ENCODE measurements around the genes COLEC12, ADCYAP1 and METTL4.

GRCh38 chr18:160053-160368 lies 1.7 kb downstream of the USP14 start:
- CAGE, long polyA plus RNA: no peak
- RRBS: no CpG with 5 or more reads among the region's 12 CpGs

- CAGE, long polyA plus RNA: no peak
- RRBS: no CpG with 5 or more reads among the region's 10 CpGs
Measured at GRCh38 chr18:331377-332045, 63.7 kb upstream of the THOC1 start.

DNA sequence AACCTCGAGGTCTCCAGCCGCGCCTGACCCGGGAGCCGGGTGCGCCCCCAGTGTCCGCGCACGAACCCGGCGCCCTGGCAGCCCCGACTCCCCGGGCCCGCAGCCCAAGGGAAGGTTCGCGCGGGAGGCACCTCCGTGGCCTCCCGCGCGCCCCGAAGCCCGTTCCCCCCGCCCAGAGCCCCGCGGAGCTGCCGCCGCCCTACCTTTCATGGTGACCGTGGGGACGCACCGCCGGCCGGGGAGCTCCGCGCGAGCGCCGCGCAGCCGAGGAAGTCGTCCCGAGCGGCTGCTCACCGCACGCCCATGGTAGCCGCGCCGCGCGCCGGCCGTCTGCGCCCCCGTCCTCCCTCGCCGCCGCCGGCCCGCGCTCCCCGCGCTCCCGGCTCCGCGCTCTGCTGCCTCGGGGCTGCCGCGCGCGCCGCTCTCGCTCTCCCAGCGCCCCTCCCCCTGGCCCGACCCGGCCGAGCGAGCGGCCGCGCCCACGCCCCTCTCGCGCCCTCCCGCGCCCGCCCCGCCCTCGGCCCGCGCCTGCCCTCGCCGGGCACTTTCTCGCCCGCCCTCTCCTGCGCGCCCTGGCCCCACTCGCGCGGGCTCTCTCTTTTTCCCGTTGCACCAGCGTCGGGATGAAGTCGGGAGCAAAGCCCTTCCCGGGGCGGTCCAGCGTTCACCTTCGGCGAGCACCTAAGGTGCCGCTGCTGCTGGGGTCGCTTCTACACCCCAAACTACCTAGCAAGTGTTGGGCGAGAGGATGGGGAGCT lies at the start of gene COLEC12:
TSS of gene COLEC12 (minus strand) at position 397 of the 758 bp plus-strand sequence.
- CAGE, long polyA plus RNA: no peak
- RRBS: 3% methylated on average over 57 of the region's 111 CpGs

GRCh38 chr18:518792-519362 lies 18.4 kb upstream of the COLEC12 start:
- CAGE, long polyA plus RNA: no peak
- RRBS: no CpG with 5 or more reads among the region's 12 CpGs

DNA sequence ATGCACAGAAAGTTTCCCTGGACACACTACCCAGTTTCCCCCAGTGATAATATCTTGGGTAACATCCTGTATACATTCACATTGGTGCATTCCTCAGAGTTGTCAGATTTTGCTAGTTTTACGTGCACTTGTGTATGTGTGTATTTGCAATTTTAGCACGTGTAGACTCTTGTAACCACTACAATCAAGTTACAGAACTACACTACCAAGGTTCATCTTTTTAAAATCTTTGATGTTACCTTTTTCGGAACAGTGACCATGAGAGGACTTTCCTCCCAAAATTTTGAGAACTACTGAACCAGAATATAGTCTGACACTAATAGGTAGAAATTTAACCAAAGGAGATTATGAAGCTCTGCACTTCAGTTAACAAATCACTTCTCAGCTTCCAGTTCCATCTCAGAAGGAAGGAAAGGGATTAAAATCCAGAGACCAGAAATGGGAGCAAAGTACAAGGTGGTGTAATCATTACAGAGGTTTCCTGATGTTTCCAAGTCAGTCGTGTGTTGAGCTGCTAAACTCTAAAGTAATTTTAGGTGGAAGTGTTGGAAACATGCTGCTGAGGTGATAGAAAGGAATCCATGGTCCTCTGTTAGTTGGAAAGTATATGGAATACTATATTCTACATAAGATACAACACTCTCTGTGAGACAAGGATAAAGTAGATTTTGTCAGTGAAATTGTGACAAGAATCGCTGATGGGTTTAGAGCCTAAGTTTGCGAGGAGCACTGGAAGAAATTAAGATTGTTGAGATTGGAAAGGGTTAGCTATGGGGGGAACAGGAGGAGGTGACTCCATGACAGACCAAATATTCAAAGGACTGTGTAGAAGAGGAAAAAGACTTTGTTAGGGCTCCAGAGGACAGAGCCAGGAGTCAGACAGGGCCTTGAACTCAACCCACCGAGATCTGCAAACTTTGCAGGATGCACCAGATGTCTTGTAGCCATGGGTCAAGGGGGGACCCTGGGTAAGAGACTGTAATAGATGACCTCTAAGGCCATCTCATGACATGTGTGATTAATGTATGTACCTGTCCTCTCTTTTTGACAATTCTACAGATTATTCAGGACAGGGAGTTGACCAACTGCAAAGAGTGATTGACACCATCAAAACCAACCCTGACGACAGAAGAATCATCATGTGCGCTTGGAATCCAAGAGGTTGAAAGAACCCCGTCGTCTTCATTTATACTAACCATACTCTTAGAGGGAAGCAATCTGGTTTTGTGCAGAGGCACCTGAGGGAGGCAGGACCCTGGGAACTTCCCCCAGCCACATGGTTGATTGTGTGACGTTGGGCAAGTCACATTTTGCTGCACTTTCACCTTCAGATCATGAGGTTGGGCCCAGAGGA lies 11.0 kb downstream of the TYMS start:
- CAGE, long polyA plus RNA: no peak
- RRBS: no CpG with 5 or more reads among the region's 12 CpGs

DNA sequence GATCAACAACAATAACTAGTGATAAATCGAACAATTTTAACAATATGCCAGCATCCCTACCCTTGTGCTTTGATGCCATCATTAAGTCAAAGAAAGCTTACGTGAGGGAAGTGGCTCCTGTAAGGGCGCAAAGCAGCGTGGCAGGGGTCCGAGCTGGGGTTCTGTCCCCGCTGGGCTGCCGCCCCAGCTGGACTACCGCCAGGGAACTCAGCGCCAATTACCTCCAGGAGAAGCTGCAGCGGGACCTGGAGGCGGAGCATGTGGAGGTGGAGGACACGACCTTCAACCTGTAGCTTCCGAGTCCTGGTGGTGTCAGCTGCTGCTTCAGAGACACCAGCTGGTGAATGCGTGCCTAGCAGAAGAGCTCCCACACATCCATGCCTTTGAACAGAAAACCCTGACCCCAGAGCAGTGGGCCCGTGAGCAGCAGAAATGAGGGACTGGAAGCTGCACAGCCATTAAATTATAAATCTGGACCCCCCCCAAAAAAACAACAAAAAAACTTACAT lies 20.0 kb upstream of the YES1 start:
- CAGE, long polyA plus RNA: no peak
- RRBS: no CpG with 5 or more reads among the region's 15 CpGs

DNA sequence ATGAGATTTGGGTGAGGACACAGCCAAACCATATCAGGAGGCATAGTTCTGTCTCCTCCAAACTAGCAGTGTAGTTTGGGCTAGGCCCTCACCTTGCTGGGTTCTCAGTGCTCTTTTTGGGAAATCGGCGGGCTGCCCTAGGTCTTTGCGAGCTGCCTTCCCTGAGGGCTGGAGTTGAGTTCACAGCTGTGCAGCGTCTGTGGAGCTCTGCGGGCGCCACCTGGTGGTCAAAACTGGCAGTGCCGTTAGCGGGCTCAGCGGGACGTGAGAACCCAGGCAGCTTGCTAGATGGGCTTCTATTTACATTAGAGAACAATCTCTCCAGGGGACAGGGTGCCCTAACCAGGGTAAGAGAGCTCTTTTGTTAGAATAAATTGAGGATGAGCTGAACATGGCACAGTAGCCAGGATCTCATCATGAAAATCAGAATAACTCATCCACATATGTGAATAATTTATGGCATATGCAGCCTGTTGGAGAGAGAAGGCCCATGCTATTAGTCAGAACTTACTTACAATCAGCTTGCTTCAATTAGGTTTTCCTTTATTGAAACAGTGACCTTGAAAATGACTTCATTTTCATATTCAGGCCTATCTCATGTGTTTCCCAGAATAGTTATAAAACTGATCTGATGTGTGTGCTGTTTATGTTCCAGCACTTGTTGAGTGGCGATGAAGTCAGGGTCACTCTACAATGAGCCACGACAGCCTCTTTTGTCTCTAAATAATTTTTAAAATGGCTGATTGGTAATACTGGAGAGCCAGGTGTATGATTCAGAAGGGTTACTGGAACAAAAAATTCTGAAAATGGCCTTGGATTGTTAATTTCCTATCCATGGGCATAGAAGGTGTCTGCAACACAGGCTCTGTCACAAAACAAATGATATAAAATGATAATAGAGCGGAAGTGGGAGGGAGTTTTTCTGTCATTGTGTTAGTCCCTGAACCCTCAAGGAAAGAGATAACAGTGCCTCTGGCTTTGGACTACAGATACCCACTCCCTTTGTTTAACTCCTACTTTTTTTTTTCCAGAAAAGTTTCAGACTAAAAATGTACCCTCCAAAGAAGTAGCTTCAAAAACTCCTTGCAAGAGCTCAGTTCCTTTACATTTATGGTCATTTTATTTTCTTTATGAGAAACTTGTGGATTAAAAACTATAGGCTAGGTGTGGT lies 27.6 kb upstream of the YES1 start:
- CAGE, long polyA plus RNA: no peak
- RRBS: no CpG with 5 or more reads among the region's 13 CpGs

DNA sequence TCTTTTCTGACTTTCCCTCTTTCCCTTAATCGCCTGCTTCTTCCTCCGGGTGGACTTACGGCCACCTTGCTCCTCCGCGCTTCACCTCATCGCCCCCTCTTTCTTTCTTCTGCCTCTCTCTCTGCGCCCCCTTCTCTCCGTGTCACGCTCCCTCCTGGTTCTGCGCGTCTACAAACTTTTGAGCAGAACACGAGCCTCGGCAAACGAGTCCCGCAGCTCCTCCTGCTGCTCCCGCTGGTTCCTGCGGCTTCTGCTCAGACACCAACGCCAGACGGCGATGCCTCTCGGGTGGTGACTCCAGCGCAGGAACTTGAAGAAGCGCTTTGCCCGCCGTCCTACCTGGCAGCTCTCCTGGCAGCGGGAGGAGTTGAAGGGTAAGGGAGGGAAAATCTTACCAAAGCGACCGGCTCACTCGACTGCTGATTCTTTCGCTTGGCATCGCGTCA lies at the start of gene ADCYAP1:
TSS of gene ADCYAP1 (plus strand) at position 185 of the 446 bp plus-strand sequence.
- CAGE, long polyA plus RNA: no peak
- RRBS: 6% methylated on average over 5 of the region's 32 CpGs

GRCh38 chr18:2056519-2057097 lies 514.7 kb downstream of the METTL4 start:
- CAGE, long polyA plus RNA: no peak
- RRBS: no CpG with 5 or more reads among the region's 3 CpGs

DNA sequence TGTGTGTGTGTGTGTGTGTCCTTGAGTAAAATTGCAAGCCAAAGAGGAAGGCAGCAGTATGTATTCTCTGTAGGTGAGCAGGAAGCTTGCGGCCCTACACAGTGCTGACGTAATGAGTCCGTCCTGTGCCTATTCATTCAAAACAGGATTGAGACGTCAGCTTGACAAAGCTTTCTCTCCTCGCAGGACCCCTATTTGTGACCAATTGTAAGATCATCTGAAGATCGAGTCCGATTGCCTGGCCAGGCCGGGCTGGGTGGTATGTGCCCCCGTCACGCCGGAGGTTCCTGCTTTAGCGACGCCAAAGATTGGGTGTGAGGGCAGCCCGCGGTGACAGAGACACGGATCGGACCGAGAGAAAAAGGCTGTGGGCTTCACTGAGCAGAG lies 220.3 kb downstream of the METTL4 start:
- CAGE, long polyA plus RNA: no peak
- RRBS: no CpG with 5 or more reads among the region's 18 CpGs

GRCh38 chr18:2570653-2571774 lies at the start of gene METTL4:
Gene METTL4, minus strand, starts transcription at chr18:2571505.
- CAGE, long polyA plus RNA: start-site peak on the plus strand at chr18:2571561-2571604, 929 and 686 reads in 2 replicates
- RRBS: no CpG with 5 or more reads among the region's 57 CpGs

DNA sequence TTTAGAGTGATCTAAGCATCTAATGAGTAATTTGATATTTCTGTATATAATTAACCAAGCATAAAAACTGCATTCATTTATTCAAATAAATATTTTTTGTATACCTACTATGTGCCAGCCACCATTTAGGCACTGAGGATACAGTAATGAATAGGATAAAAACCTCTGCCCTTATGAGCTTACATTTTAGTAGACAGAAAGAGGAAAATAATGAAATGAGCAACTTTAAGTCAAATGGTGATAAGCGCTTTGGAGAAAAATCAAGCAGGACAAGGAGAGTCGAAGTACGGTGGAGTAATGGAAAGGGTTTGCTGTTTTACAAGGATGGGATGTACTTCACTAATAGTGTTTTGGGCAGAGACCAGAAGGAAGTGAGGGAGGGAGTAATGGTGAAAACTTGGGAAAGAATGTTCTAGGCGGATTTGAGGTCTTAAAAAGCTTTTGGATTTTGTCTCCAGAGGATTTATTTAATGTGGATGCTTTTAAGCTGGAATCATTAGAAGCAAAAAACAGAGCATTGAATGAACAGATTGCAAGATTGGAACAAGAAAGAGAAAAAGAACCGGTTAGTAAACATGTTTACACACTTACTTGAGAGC lies 17.5 kb downstream of the NDC80 start:
- CAGE, long polyA plus RNA: start-site peak on the plus strand centred at position 419 of the sequence, 155 bp wide, 148 and 92 reads in 2 replicates
- RRBS: no CpG with 5 or more reads among the region's 5 CpGs

DNA sequence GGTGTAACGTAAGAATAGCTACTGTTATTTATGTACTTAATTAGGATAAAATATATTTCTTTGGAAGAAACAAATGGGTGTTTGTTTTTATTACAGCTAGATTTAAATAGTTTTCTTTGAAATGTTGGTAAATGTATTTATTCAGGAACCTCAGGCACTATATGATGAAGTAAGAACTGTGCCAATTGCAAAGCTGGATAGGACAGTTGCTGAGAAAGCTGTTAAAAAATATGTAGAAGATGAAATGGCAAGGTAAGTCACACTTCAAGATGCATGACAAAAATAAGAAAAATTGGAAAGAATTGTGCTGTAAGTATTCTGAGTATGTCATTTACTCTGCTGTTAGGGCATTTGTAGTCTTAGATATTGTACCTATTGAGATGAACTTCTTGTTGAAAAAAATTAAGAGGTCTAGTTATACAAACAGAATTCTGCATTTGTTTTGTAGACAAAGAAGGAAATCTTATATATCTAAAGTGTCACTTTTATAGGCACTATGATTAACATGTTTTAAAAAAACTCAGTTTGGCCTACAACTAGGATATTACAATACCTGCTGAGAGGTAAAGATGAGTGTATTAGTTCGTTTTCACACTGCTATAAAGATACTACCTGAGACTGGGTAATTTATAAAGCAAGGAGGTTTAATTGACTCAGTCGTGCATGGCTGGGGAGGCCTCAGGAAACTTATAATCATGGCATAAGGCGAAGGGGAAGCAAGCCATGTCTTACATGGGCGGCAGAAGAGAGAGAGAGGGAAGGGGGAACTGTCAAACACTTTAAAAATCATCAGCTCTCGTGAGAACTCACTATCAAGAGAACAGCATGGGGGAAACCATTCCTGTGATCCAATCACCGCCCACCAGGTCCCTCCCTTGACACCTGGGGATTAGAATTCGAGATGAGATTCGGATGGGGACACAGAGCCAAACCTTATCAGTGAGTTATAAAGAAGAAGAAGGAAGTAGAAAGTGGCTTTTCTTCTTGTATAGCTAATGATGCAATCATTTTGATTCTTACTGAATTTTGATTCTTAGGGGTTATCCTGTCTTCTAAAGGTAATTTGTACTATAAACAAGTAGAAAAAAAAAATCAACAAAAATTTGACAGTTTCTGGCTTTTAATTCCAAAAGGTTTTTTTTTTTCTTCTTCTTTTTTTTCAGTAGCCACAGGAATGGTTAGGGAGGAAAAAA lies 51.1 kb downstream of the SMCHD1 start:
- CAGE, long polyA plus RNA: no peak
- RRBS: no CpG with 5 or more reads among the region's 9 CpGs

GRCh38 chr18:2754077-2754824 lies 92.6 kb upstream of the EMILIN2 start:
- CAGE, long polyA plus RNA: no peak
- RRBS: no CpG with 5 or more reads among the region's 3 CpGs

GRCh38 chr18:2805763-2806577 lies 40.8 kb upstream of the EMILIN2 start:
- CAGE, long polyA plus RNA: no peak
- RRBS: no CpG with 5 or more reads among the region's 6 CpGs

DNA sequence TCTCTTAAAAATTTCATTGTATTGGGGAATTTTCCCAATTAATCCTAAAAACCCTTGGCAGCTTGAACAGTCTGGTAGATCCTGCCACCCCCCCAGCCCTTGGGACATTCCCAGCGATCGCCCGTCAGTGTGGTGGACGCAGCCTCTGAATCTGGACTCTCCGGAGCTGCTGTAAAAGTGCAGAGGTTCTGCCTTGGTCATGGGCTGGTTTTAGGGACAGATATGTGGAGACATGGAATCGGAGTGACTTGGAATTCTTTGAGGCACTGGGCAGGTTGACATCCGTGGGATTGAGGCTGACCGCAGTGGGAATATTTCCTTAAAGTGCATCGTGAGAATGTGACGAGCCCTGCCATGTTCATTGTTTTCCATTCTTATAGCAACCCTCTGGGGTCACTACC lies 6.4 kb downstream of the EMILIN2 start:
- CAGE, long polyA plus RNA: no peak
- RRBS: no CpG with 5 or more reads among the region's 10 CpGs

GRCh38 chr18:2870270-2871063 lies 23.7 kb downstream of the EMILIN2 start:
- CAGE, long polyA plus RNA: no peak
- RRBS: no CpG with 5 or more reads among the region's 9 CpGs

DNA sequence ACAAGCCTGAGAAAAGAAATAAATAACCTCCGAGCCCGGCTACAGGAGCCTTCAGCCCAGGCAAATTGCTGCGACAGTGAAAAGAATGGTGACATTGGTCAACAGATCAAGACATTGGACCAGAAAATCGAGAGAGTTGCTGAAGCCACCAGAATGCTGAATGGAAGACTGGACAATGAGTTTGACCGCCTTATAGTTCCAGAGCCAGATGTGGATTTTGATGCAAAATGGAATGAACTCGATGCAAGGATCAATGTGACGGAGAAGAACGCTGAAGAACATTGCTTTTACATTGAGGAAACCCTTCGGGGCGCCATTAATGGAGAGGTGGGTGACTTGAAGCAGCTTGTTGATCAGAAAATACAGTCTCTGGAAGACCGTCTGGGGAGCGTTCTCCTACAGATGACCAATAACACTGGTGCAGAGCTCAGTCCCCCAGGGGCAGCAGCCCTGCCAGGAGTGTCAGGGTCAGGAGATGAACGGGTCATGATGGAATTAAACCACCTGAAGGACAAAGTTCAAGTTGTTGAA lies 44.5 kb downstream of the EMILIN2 start:
- CAGE, long polyA plus RNA: no peak
- RRBS: no CpG with 5 or more reads among the region's 13 CpGs

DNA sequence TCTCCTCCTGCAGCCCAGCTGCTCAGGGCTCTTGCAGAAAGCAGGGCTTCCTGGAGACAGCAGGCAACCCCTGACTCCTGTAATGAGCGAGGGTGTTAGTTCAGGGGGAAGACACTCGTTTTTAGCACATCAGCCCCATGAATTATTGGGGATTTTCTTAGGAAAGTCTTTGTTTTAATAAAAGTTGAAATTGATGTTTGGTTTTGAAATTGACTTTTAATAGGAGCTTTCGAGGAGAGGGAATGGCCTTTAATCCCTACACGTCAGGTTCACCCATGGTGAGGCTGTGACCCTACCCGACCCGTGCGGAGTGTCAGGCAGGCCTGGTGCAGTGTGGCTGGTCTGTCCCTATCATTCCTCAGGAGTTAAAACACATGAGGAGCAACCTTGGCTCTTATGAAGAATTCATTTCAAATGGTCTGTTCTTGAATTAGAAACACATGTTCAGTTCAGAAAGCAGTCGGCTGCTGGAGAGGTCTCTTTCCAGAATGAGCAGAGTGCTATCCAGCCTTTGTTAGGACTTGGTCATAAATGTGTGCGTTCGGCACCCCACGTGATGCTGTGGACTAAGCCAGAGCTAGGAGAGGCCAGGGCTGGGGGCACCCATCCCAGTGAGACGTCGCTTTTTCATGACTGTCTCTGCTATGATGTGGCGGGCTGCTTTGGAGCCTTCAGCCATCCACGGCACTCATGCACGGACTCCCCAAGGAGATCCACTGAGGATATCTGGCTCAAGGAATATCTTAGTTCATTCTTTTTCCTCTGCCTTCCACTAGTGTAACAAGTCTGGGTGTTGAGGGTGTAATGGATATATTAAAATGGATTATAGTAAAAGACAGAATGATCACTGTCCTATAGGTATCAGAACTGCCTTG lies 54.7 kb downstream of the EMILIN2 start:
- CAGE, long polyA plus RNA: no peak
- RRBS: no CpG with 5 or more reads among the region's 16 CpGs

GRCh38 chr18:2979687-2980297 lies 33.2 kb downstream of the LPIN2 start:
- CAGE, long polyA plus RNA: no peak
- RRBS: no CpG with 5 or more reads among the region's 4 CpGs

All from BJ (cell line).